ENCODE measurements around a stretch of chr3.

GRCh38 chr3:197054269-197054967, 24.8 kb upstream of the MELTF start:
- PRO-cap, 4 experiments = no peak in any of the 4 experiments
- RAMPAGE, long total RNA, 2 experiments = no peak in any of the 2 experiments
- RRBS = no CpG with 5 or more reads among the region's 10 CpGs

DNA sequence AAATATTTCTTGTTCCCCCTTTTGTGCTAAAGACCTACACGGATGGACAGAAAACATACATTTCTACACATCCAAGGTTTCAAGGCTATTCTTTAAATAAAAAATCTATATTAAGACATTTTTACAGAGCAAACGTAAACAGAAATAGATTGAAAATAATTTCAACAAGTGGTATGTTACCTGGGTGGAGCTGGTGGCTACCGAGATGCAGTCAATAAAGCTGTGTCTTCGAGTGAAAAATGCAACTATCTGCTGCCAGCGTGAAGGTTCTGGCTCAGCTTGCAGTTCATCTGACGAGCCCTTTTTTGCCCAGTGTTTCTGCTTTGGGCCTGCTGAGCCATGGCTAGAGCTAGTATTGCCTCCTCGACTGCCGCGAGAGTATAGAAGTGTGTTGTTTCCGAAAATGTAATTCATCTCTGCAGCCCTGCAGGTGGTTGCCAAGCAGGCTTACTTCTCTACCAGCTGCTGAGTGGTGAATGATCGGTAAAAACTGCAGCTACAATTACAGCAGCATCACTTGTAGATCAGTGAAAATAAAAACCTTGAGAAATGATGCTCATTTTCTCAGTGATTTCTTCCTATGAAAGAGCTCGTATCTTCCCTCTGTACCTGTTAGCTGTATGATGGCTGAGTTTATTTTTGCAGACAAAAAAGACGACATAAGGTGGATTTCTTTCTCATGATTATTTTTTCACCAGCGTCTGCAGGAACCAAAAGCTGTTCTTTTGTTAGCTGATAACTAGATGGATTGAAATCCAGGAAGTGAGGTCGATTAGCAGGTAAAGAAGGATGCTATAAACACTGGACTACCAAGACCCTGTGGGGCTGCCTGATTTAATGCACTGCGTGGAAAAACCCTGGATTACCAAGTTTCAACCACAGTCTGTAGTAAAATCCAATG, 114.8 kb downstream of the DLG1 start:
- PRO-cap, 4 experiments = no peak in any of the 4 experiments
- RAMPAGE, long total RNA, 2 experiments = no peak in any of the 2 experiments
- RRBS = no CpG with 5 or more reads among the region's 16 CpGs

- PRO-cap, 4 experiments = no peak in any of the 4 experiments
- RAMPAGE, long total RNA, 2 experiments = no peak in any of the 2 experiments
- RRBS = no CpG with 5 or more reads among the region's 2 CpGs
Measured at GRCh38 chr3:197501282-197501528, 54.6 kb downstream of the BDH1 start.

DNA sequence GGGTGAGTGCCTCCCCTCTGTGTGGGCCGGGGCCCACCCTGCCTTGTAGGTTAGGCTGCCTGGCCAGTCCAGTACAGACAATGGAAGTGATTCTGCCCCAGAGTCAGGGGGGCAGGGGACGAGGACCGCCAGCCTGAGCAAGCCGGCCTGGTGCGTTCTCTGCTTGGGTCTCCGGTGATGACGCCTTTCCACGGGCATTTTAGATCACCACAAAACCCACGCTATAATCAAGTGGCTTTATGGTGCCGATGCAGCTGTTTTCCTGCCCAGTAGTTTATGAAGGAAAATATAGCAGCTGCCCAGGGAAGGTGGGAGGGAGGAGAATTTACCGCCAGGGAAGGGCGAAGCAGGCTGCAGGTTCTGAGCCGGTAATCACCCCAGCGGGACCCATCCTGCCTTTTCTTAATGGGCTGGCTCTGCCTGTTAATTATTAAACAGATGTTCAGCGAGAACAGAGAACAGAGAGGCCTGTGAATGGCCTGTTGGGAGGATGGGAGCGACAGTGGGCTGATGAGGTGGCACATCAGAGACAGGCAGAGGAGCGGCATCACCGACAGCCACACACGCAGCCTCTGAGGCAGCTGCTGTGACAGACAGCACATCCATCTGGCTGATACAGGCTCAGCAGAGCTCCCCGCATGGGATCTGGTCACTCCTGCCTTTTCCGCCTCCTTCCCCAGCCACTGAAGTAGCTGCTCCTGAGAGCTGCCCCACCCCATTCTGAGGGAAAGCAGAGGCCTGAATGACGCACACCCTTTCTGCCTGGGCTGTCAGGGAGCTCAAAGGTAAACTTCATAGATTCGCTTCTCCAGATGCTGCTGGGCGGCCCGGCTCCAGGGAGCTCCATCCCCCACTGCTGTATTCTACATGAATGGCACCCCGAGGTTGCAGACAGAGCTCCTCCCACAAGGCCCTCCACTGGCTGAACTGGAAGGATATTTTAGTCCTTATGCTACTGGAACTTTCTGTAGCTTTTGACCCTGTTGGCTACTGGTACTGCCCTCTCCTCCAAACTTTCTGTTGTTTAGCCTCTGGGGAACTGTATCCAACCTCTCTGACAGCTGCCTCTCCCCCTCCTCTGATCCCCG, 35.0 kb downstream of the BDH1 start:
- PRO-cap, 4 experiments = peak in 1 of 4 experiments; most common plus-strand start position 521 of the sequence (in 1); most common minus-strand start position 615 of the sequence (in 1)
- RAMPAGE, long total RNA, 2 experiments = no peak in any of the 2 experiments
- RRBS = no CpG with 5 or more reads among the region's 27 CpGs

GRCh38 chr3:197522063-197522927, 33.5 kb downstream of the BDH1 start:
- PRO-cap, 4 experiments = peak in 2 of 4 experiments; most common minus-strand start chr3:197522430 (in 2)
- RAMPAGE, long total RNA, 2 experiments = no peak in any of the 2 experiments
- RRBS = no CpG with 5 or more reads among the region's 18 CpGs

GRCh38 chr3:197540800-197541461, 14.8 kb downstream of the BDH1 start:
- PRO-cap, 4 experiments = no peak in any of the 4 experiments
- RAMPAGE, long total RNA, 2 experiments = no peak in any of the 2 experiments
- RRBS = no CpG with 5 or more reads among the region's 8 CpGs

DNA sequence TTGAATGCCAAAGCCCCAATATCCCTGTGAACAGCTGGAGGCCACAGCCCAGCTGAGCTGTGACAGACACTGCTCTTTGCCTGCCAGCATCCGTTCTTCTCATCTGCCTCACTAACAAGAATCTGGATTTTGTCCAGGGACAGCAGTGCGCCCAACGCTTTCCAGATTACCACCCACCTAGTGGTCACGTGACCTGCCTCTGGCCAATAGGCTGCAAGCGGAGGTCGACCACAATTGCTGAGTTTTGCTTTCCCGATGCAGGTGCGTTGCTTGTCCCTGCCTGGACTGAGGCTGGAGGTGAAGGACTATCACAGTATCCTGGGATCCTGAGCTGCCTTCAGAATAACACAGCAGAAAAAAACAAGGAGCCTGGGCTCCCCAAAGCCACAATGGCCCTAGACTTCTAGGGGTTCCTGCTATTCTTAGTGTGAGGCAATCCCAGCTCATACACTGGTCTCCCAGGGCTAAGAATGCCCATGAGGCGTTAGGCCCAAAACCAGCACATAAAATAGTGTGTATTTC, 13.9 kb downstream of the BDH1 start:
- PRO-cap, 4 experiments = no peak in any of the 4 experiments
- RAMPAGE, long total RNA, 2 experiments = no peak in any of the 2 experiments
- RRBS = no CpG with 5 or more reads among the region's 9 CpGs

DNA sequence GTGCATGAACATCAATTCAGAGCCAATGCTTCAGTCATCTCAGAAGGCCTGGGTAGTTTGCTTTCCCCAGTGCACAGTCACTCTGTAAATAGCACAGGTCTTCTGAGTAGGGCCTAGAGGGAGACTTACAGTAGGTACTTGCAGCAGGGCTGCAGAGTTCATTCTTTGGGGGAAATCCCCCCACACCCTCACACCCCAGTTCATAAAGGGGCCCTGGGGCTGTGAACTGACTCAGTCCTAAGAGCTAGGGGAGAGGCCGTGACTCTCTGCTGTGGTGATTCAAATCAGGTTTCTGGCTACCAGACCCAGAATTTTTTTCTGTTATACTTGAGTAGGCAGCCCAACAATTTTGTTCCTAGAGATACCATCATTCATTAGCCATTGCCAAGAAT, 43.4 kb upstream of the RPL35A start:
- PRO-cap, 4 experiments = no peak in any of the 4 experiments
- RAMPAGE, long total RNA, 2 experiments = no peak in any of the 2 experiments
- RRBS = no CpG with 5 or more reads among the region's 1 CpG

DNA sequence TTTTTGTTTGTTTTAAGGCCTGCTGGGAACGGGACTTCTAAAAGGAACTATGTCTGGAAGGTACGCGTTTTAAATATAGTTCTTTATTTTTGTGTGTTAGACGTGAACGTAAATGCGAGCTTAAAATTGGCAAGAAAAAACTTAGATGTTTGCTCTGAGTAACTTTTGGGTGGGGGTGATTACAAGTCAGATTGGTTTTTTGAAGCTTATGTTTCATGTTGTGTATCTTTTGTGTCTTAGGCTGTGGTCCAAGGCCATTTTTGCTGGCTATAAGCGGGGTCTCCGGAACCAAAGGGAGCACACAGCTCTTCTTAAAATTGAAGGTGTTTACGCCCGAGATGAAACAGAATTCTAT, 906 bp downstream of the RPL35A start:
- PRO-cap, 4 experiments = no peak in any of the 4 experiments
- RAMPAGE, long total RNA, 2 experiments = no peak in any of the 2 experiments
- RRBS = no CpG with 5 or more reads among the region's 10 CpGs

DNA sequence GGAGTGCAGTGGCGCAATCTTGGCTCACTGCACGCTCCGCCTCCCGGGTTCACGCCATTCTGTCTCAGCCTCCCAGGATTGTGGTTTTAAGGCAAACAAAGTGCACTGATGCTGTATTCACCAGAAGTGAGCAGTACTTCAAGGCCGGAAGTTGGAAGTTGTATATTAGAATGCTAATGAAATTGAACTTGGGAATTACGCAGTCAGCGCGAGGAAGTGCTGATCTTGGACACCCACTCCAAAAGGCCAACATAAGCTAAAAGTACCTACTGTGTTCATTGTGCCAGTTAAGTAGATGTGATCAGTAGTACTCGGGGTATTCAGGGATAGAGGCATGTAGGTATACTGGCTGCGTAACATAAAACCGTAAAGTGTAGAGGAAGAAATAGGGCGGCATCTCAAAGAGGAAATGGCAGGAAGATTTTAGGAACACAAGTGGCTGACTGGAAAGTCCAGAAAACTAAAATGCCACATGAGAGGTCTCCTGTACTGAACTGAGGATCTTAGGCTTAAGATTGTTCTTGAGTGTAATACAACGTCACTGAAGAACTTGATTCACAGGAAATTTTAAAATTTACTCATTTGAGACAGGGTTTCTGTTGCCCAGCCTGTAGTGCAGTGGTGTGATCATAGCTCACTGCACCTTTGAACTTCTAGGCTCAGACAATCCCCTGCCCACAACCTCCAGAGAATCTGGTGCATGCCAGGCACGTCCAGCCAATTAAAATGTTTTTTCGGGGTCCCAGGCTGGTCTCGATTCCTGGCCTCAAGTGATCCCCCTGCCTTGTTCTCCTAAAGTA, 2.1 kb downstream of the IQCG start:
- PRO-cap, 4 experiments = peak in 1 of 4 experiments; most common plus-strand start position 202 of the sequence (in 1); most common minus-strand start position 80 of the sequence (in 1)
- RAMPAGE, long total RNA, 2 experiments = no peak in any of the 2 experiments
- RRBS = 50% methylated on average over 1 of the region's 17 CpGs

- PRO-cap, 4 experiments = no peak in any of the 4 experiments
- RAMPAGE, long total RNA, 2 experiments = no peak in any of the 2 experiments
- RRBS = no CpG with 5 or more reads among the region's 16 CpGs
Measured at GRCh38 chr3:198079740-198080238, 119.8 kb downstream of the LMLN start.